Cytotoxic T cell (primary cell): ENCODE data around the genes PLA2G4B and MFAP1.

DNA sequence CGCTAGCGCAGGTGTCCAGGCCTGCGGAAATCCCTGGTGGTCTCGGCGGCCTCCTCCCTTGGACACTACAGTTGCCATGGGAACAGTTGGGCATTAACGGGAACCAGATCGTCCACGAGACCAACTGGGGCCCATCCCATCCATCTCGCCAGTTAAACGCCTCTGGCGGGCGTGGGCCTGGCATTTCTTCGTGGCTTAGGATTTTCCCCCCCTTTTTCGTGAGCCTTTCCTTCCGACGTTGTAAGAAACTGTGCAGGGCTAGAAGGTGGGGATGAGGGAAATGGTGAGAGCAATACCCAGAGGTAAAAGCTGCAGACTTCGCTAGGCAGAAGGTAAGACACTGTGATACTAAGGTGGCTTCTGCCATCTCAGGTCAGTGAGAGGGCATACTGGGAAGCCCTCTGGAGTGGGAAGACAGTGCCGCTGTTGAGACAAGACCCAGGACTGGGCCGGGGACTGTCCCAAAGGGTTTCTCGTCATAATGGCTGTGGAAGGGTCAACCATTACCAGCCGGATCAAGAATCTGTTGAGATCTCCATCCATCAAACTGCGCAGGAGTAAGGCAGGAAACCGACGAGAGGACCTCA lies 604 bp downstream of the MAPKBP1 start:
- PRO-cap, 2 experiments: no peak in any of the 2 experiments

DNA sequence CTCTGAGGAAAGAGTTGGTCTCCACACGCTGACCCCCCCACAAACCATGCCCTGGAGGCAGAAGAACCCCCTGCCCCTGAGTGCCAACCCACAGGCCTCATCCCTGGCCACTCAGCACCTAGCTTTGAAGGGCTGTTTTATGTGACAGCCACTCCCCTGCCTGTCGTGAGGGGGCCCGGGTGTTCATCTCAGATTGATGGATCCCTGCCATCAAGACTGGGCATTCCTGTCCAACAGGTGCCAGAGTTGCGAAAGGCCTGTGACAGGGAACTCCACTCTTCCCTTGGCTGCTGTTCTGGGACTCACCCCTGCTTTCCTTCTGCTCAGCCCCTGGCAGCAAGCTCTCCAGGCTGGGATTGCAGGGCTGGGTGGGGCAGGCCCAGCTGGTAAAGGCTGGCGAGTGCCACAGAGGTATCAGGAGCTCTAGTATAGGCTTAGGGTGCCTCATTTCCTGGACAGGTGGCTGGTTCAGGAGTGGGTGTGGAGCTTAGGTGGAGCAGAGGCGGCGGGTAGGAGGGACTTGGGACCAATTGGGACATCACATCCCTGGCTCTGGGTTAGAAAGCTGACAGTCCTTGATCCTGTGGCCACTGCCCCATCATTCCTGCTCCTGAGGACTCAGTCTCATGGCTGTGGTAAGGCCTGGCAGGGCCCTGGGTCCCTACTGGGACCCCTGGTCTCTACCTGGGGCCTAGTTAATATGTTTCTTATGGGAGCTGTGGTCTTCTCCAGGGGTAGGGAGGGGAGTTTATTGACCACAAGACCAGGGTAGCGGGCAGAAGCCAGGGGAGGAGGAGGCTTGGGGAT lies at the start of gene PLA2G4B:
PLA2G4B (plus strand) TSS at position 560 of the 807 bp plus-strand sequence.
- PRO-cap, 2 experiments: no peak in any of the 2 experiments

- PRO-cap, 2 experiments: peak in 2 of 2 experiments; most common plus-strand start chr15:41895078 (in 2); most common minus-strand start chr15:41894949 (in 2)
These were observed 1.3 kb upstream of the SPTBN5 start for GRCh38 chr15:41894648-41895967.

DNA sequence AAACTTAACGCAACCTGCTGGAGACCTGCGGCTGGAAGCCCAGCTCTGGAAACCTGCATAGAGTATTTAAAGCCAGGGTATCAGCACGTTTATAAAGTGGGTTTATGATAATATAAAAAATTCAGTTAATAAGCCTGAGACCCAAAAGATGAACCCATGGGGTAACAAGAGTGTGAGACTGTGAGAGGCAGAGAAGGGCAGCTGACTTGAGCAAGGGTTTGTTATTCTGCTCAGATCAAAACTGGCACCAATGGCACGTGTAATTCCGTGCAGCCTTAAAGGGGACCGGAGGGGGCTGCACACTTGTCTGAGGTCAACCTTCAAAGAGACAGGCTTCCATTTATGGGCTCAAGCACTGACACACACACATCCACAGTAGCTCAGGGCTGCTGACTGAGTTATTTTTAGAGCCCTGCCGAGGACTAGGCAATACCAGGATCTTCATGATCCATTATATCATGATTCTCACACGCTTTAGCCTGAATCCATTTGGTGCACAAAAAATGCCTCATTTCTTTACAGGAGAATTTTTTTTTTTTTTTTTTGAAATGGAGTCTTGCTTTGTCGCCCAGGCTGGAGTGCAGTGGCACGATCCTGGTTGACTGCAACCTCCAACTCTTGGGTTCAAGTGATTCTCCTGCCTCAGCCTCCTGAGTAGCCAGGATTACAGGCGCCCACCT lies 20.5 kb upstream of the SPTBN5 start:
- PRO-cap, 2 experiments: no peak in any of the 2 experiments

- PRO-cap, 2 experiments: no peak in any of the 2 experiments
These were observed 4.5 kb downstream of the EHD4 start for GRCh38 chr15:41967660-41968406.

DNA sequence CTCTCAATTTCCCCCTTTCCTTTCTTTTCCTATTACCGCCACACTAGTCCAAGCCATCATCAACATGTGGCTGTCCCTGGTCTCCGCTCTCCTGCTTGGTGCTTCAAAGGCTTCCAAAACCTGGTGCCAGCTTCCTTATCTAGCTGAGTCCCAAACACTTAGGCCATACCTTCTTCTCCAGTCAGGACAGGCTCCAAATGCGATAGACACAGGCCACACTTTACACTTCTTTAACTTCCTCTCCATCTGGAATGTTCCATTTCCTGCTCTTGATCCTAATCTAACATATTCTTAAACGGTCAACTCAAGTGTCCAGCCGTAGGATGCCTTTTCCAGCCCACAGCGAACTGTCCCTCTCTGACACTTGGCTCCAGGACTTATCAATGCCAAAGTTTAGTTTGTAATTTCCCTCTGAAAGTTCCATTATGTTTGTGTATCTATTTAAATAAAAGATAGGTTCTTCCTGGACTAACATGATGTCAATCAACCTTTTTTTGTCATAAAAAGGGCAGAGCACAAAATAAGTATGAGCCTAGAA lies 19.2 kb upstream of the PLA2G4F start:
- PRO-cap, 2 experiments: no peak in any of the 2 experiments

GRCh38 chr15:42226570-42227113 lies 18.5 kb upstream of the VPS39 start:
- PRO-cap, 2 experiments: no peak in any of the 2 experiments

DNA sequence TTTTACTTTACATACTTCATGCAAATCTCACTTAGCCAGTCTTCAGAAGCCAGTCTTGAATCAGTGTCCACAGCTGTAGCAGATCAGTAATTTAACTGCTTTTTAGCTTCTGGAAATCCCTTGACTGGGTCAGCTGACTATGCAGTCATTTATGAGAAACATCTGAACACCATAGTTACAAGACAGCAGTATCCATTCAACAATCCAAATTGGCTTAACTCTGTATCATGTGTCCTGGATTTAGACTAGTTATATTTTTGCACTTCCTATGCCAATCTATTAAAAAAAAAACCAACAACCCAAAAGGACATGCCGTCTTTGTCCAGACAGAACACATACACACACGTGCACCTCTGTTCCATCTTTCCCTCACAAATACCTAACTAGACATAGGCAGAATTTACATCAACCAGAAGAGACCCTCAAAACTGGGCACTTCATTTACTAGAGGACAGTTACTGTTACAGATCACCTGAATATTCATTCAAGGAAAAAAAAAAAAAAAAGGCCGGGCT lies 33.0 kb downstream of the ZNF106 start:
- PRO-cap, 2 experiments: no peak in any of the 2 experiments

- PRO-cap, 2 experiments: peak in 1 of 2 experiments; most common plus-strand start chr15:42919945 (in 1)
These were observed 911 bp downstream of the TTBK2 start for GRCh38 chr15:42919616-42920118.

- PRO-cap, 2 experiments: no peak in any of the 2 experiments
These were observed 17.0 kb upstream of the CCNDBP1 start for GRCh38 chr15:43168220-43168594.

DNA sequence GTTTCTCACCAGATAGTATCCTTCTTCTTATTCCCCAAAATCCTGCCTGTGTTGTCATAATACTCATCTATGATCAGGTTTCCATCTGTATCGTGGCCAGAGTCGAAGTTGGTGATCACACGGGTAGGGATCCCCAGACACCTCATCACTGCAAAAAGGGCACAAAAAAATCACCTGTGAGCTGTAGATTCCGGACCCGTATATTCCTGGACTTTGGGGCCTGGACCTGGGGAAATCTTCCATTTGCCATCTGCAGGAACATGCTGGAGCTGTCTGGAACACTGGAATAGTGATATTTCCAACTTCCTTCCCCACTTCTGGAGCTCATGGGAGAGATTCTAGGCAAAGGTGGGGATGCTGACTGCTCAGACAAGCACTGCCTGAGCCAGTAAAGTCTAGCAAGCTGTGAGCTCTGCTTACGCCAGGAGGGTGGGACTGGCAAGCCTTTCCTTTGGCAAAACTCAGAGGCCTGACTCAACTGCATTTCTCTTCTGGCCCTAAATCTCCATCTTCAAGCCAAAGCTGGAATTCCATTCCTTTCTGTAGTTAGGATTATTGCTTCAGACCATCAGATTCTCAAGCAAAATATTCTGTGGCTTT lies 20.1 kb upstream of the EPB42 start:
- PRO-cap, 2 experiments: no peak in any of the 2 experiments

DNA sequence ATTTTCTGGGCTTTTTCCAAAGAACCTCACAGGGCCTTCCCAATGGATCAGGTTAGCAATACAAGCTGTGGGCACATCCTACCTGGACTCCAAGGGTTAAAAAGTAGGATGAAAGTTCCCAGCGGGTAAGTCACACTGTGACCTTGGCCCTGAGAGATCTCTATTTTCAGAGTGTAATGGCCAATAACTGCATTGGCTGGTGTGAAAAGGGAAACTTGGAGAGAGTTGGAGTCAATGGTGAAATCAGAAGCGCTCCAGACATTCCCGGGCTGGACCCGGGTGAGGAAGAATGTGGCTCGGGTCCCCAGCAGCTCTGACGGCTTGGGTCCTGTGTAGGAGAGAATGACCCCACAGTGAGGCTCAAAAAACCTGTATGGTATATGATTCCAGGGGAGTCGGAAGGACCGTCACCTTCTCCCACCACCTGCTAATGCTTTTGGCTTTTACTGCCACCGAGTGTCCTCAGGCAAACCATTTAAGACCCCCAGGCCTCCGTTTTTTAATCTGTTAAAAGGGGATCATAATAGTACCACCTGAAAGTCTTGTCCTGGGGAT lies 9.4 kb downstream of the TGM7 start:
- PRO-cap, 2 experiments: no peak in any of the 2 experiments

DNA sequence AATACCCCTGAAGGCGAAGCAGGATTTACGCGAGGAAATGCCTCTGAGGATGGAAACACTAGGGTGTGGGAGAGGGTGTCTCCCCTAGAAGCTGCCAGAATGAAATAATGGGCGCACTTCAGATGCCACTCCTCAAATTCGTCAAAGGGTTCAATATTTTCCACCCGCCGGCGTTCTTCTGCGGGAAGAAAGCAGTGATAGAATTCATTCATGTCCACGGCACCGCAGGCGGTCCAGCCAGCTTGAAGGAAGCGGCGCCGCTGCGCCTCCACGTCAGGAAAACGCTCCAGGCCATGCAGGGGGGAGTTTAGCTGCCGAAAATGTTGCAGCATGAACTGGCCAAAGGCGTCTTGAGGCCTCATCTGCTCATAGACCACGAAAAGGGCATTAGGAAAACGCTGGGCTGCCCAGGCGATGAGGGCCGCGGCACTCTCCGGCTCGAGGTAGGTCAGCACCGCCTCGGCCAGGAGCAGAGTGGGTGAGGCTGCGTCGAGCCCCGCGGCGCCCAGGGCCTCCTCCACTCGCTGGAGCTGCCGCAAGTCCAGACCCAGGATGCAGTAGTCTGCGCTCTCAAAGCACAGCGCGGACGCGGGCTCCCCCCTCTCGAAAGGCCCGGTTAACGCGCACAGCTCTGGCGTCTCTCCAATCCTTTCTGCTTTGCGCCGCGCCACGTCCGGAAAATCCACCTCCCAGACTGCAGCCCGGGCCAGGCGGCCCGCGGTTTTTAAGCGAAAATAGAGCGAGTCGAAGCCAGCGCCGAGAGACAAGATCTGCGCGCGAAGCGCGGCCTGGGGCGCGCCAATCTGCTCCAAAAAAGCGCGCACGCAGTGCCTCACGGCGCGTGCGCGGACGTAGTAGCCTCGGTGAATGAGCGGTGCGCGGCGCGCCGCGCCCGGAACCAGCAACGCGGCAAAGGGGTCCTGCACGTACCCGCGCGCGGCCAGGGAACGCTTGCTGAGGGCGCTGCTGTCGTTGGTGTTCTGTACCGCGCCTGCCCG lies 606 bp downstream of the LCMT2 start:
- PRO-cap, 2 experiments: peak in 2 of 2 experiments; most common plus-strand start position 645 of the sequence (in 2); most common minus-strand start position 564 of the sequence (in 1)

- PRO-cap, 2 experiments: no peak in any of the 2 experiments
These were observed 8.4 kb upstream of the MAP1A start for GRCh38 chr15:43508957-43509534.

DNA sequence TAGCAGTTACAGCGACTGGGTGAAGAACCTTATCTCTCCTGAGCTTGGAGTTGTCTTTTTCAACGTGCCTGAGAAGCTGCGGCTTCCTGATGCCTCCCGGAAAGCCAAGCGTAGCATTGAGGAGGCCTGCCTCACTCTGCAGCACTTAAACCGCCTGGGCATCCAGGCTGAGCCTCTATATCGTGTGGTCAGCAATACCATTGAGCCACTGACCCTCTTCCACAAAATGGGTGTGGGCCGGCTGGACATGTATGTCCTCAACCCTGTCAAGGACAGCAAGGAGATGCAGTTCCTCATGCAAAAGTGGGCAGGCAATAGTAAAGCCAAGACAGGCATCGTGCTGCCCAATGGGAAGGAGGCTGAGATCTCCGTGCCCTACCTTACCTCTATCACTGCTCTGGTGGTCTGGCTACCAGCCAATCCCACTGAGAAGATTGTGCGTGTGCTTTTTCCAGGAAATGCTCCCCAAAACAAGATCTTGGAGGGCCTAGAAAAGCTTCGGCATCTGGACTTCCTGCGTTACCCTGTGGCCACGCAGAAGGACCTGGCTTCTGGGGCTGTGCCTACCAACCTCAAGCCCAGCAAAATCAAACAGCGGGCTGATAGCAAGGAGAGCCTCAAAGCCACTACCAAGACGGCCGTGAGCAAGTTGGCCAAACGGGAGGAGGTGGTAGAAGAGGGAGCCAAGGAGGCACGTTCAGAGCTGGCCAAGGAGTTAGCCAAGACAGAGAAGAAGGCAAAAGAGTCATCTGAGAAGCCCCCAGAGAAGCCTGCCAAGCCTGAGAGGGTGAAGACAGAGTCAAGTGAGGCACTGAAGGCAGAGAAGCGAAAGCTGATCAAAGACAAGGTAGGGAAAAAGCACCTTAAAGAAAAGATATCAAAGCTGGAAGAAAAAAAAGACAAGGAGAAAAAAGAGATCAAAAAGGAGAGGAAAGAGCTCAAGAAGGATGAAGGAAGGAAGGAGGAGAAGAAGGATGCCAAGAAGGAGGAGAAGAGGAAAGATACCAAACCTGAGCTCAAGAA lies 4.7 kb downstream of the MAP1A start:
- PRO-cap, 2 experiments: no peak in any of the 2 experiments

DNA sequence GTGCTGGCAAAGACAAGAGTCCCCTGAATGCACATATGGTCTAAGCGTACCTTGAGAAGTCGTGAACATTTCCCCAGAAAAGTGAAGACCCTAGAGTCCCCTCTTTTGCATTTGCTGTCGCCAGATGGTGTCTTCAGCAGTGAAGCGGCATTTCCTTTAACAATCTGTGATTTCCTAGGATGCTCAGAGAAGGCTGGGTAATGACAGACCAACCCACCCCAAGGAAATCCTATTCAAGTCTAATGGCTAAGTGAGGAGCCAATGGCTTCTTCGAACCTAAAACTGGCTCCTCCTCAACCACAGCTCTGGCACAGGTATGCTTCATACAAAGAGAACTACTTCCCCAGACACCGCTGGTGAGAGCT lies 16.7 kb downstream of the MAP1A start:
- PRO-cap, 2 experiments: no peak in any of the 2 experiments

GRCh38 chr15:43756583-43756793 lies 10.2 kb downstream of the PDIA3 start:
- PRO-cap, 2 experiments: no peak in any of the 2 experiments

DNA sequence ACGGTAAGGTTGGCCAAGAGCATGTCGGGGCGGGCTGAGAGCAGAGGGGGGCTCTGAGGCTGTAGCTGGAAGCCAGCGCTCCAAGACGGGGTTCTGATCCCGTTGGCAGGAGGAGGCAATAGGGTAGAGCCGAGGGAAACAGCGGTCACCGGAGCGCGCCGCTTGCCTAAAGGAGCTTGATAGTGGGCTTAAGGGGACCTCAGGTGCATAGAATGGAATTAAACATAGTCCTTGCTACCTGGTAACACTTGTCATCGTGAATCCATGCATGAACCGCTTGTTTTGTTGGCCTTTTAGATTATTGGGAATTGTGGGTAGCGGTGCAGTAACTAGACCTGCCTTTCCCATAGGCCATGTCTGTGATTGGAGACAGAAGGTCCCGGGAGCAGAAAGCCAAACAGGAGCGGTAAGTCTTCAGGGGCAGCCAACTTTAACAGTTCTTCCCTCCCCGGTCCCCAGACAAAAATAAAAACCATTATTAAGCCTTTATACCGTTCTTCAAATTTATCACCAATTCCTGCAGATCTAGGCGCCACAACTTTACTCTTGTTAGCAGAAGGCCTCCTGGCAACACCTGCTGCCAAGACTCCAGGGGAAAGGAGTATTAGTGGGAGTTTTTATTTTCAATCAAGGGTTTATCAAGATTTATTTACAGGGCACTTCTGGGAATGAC lies 519 bp downstream of the HYPK start:
- PRO-cap, 2 experiments: no peak in any of the 2 experiments

DNA sequence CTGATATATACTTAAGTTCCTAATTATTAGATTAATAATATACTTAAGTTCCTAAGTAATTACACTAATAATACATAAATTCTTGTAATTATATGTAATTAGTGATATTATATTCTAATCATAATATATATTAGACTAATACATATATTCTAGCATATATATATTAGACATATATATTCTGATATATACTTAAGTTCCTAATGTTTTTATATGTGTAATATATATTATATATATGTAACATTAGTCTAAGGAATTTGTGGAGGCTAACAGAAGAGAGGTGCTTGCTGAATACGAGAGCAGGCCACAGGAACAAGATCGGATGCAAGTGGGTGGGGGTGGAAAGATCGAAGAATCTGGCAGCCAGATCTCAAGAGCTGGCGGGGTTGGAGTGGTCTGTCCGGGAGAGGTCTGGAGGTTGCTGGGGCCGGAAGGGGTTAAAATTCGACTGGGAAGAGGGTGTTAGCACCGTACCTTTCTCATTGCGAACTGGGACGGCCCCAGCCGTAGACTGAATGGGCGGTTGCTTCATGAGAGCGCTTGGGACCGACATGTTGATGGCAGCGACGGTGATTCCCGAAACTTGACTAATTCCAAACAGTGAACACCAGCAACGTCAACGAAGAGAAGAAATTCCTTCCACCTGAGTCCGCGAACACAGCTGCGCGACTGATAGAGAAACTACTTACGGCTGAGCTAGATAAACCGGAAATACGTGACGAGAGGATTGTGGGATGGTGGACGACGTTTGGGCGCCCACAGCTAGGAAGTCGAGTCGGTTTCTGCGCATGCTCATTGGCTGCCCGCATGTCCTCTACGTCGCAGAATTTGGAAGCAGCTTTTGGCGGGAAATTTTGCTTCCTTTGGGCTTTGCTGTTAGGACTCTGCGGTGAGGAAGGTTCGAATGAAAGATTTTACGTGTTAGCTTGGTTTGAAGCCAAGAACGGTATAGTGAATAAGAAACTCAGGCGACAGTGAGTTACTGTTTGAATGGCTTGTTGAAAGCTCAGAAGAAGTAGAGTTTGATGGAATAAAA lies at the start of gene MFAP1:
MFAP1 (minus strand) TSS at position 671 of the 1,033 bp plus-strand sequence.
- PRO-cap, 2 experiments: peak in 2 of 2 experiments; most common plus-strand start position 479 of the sequence (in 1); most common minus-strand start position 671 of the sequence (in 2)

DNA sequence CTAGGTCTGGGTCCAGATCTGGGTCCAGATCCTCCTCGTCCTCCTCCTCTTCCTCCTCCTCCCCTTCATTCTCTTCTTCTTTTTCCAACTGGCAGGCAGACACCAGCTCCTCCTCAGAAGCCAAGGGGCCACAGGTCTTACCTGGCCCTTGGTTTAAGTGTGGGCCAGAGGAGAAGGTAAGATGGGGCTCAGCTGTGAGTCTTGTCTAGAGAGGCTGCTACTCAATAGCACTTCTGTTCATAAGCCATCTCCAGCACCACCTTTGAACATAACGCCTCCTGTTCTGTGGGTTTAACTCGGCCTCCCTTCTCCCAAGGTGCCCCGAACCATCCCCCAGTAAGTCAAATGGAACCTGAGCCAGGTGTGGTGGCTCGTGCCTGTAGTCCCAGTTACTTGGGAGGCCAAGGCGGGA lies 12.1 kb upstream of the SPG11 start:
- PRO-cap, 2 experiments: no peak in any of the 2 experiments